Pericardium (tissue), 1 donor: ENCODE results near the gene AXIN2.

DNA sequence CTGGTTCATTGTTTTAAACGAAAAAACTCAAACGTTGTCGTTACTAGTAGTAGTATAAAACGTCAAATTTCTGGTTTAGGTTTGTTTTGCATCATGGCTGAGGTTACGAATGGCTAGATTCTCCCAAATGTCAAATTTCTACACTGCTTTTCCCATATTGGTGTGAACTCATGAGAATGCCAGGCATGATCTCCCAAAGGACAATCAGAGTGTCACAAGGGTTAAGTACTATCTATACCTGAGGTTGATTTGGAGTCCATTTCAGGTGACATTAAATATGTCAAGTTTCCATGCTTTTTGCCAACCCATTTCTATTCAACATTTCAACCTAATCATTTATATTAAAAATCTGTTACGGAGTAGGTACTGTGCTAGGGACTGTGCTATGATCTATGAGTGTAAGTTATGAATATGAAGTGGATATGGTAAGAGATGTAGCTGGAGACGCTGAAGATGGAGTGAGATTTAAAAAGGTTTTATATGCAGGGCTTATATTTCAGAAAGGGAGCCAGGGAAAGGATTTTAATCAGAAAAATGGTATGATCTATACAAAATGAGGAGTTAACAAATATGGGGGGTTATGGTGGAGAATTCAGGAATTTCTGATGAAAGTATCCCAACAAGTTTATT, 6.5 kb downstream of the CEP95 start:
- RRBS: no CpG with 5 or more reads among the region's 7 CpGs

DNA sequence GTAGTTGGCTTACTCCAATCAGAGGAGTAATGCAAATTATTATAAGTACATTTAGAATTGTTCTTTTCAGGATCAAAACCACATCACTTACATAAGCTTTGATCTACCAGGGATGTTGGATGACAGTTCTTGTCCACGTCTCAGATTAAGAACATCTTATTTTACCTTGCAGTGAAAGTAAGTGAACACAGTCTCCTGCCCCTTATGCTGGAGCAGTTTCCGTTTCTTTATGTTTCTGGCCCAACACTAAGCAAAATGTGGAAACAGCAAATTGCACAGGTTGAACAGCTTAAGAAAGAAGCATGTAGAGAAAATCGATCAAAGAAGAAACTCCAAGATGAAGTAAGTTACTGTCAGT, 25.9 kb downstream of the CEP95 start:
- RRBS: no CpG with 5 or more reads among the region's 3 CpGs

DNA sequence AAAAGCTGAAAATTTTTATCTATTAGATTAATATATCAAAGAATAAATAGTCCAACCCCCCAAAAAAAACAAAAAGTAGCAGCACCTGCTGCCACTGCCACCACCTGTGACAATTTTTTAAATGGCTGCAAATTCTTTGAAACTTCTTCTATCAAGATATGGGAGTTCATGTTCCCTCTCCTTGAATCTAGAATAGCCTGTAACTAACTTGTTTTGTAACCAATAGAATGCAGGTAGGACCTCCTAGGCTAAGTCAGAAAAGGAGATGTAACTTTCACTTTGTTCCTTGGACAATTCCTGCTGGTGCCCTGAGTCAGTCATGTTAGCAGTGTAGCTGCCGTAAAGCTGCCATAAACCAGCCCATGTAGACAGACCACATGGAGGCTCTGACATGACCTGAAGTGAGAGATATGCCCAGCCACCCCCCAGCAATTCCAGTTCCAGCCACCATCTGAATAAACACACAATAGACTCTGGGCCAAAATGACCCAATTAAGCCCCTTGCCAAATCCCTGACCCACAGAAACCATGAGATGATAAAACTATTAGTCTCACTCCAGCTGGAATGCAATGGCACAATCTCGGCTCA, 20.7 kb downstream of the SMURF2 start:
- RRBS: no CpG with 5 or more reads among the region's 2 CpGs

DNA sequence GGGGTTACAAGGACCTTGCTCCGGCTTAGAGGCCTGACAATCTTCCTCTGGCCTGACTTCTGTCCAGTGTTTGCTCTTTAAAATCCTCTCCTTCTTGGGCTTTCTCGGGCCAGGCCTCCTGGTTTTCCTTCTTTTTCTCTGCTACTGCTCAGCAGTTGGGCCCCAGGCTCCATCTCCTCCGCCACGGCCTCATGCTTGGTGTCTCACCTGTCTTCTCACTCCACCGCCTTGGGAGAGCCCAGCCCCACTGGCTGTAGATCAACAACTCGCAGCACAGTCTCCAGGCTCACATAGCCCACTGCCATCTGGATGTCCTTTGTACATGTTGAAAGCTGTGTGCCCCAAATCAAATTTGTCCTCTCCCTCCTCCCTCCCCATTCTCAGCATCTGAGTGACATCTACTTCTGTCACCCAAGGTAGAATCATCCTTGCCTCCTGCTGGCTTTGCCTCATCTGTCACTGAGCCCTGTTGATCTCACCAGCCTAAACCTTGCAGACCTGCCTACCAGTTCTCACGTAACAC, 103.1 kb upstream of the SMURF2 start:
- RRBS: no CpG with 5 or more reads among the region's 7 CpGs

DNA sequence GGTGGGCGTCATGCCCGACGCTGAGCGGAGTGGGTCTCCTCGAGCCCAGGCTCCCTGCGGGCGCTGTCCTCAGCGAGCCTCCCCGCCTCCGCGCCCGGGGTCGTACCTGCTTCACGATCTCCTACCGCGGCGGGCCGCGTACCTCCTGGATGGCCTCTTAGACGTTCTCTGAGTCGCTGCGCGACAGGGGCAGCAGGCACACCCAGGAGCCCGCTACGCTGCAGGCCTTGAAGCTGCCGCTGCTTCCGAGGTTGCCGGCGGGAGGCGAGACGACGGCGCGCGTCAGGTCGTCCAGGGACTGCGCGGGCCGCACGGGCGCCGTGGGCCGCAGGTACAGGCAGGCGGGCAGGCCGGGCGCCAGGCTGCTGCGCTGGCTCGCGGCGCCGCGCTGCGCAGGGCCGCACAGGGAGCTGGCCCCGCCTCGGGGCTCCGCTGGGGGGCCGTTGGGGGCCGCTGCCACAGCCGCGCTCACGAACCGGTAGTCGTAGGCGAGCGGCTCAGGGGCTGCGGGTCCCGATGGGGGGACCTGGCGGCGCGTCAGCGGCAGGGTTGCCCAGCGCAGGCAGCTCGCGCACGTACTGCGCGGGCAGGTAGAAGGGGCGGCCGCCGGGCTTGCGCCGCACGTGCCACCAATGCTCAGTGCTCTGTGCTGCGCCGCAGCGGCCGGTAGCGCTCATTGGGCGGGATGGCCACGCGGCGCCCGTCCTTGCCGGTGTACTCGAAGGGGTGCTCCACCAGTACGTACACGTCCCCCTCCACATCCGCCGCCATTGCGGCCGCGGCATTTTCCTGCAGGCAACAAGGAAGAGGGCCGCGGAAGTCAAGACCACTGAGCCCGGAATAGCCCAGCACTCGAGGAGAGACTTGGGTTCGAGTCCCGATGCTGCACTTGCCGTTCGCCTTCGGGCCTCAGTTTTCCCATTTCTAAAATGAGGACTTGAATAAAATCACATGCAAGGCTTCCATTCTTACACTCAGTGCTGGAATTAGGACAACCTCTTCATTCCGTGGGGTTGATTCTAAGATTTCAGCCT, 116.5 kb upstream of the SMURF2 start:
- RRBS: 16% methylated on average over 15 of the region's 113 CpGs

DNA sequence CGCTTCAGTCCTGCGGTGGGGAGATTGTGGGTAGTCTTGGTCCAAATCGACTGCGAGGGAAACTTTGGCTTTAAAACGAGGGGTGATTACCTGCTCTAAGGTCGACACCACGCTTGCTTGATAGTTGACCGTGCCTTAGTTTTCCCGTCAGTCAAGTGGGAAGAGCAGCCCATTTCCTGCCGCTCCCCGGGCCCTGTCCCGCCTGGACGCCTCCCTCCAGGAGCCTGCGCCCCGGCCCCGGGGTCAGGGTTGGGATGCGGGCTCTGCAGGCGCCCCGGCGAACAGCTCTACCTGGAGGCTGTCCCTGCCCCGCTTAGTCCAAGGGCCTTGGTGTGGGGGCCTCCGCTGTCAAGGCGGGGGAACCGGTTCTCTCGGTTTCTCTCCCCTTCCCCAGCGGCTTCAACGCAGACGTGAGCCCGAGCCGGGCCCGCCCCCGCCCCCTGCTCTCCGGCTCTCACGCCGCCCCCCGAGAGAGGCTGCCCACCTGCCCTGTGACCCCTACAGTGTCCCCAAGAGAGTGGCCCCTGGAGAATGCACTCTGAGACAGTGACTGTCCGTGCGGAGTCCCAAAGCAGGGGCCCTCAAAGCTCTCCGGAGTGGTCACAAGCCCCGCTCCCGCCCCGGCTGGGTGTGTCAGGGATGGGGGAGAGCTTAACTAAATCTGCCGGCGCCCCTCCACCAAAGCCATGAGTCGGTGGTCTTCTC, 117.4 kb upstream of the SMURF2 start:
- RRBS: 34% methylated on average over 12 of the region's 45 CpGs

DNA sequence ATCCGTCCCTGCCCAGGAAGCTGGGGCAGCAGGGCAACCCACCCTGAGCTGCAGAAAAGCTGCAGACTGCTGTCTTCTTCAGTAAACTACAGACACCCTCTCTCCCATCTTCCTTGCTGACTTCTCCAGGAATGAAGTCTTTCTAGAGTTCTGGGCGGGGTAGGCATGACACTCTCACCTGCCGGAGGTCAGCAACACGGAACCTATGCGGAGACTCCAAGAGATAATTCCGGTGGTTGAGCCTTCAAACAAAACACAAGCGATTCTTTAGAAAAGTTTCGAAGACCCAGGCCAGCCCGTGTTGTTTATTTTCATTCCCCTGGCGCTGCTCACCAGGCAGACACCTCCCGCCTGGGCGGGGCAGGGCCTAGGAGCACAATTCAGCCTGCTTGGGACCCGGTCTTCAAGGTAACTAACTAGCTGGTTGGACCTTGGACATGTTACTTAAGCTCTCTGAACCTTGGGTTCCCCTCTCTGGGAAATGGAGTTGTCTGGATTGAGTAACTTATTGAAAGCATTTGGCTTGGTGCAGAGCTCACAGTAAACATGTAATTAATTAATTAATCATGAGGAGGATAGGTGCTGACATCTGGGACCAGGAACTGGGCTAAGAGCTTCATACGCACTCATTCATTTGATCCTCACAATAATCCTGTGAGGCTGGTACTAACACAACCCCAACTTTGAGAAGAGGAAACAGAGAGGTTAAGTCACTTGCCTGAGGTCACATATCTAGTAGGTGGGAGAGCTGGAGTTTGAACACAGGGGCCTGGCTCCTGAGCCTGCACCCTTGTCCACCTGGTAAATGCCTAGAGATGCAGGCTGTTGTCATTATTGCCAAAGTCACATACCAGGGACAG, 125.2 kb upstream of the SMURF2 start:
- RRBS: 75% methylated on average over 3 of the region's 14 CpGs

- RRBS: no CpG with 5 or more reads among the region's 14 CpGs
These were observed 116.9 kb downstream of the LRRC37A3 start for GRCh38 chr17:64802160-64803072.

- RRBS: no CpG with 5 or more reads among the region's 10 CpGs
These were observed 65.6 kb downstream of the GNA13 start for GRCh38 chr17:64990810-64991388.

- RRBS: no CpG with 5 or more reads among the region's 9 CpGs
These were observed 27.1 kb downstream of the RGS9 start for GRCh38 chr17:65164164-65164780.

GRCh38 chr17:65183976-65184383, 46.8 kb downstream of the RGS9 start:
- RRBS: 11% methylated on average over 2 of the region's 5 CpGs

DNA sequence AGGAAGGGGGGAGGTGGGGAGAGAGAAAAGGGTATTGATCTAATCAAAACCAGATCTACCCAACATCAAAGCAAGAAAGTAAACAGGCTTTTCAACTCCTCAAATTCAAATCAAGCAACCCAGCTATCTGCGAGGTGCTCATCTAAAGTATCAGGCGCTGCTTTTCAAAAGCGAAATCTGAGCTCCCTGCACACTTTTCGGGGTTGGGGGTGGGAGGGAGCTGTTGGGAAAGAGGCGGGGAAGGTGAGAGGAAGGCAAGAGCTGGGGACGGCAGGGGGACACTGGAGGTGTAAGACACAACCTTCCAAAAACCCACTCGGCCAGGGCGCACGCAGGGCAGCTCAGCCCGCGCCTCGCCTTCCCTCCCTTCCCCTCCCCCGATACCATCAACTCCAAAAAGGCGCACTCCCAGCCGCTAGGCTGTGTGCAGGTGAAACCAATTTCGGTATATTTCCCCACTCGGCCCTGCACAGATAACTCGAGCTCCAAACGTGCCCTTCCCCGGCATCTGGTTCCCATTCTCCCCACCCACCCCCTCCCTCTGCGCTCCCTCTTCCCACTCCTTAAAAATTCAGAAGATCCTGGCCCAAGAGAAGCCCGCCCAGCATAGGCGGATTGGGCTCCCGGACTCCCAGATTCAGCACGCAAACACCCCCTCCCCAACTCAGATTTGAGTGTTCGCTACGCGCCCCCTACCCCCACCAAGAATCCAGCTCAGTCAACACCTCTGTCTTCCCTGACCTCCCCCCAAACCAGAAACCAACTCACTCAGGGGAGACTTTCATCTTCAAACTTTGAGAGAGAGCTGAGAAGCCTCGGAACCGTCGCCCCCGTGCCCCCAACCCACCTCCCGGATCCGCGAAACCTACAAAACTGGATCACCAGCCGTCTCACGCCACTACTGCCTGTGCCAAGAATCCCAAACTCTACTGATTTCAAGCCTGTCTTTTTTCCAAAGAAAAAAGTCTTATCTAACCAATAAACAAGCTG, 2.4 kb downstream of the AXIN2 start:
- RRBS: no CpG with 5 or more reads among the region's 37 CpGs

GRCh38 chr17:65559749-65560102, 1.7 kb downstream of the AXIN2 start:
- RRBS: 2% methylated on average over 18 of the region's 36 CpGs

GRCh38 chr17:65560663-65561728, at the start of gene AXIN2:
Gene AXIN2 (minus strand): TSS chr17:65561648.
- RRBS: 1% methylated on average over 87 of the region's 146 CpGs

GRCh38 chr17:66223348-66223981, 5.8 kb downstream of the APOH start:
- RRBS: no CpG with 5 or more reads among the region's 7 CpGs

DNA sequence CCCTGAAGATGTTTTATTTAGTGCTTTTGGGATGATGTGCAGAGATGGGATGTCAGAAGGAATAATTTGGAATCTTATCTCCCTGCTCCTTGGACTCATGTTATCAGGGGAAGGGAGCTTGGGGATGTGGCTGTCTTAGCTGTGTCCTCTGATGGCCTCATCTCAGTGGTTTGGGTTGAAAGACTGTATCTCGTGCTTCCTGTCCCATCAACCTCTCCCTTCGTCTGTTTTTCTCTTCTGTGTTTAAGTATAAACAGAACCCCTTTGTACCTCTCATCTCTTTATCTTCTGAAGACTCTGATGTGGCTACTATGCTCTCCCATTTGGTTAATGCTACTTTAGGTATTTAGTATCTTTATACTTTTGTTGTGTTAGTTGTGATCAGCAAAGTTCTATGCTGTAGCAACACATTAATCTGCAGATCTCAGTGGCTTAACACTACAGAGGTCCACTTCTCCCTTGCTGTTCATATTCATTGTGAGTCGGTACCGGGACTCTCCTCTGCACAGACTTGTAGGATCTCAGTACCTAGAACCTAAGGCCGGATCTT, 28.7 kb downstream of the PRKCA start:
- RRBS: no CpG with 5 or more reads among the region's 5 CpGs

- RRBS: no CpG with 5 or more reads among the region's 17 CpGs
These were observed 71.8 kb downstream of the PRKCA start for GRCh38 chr17:66374053-66374837.

DNA sequence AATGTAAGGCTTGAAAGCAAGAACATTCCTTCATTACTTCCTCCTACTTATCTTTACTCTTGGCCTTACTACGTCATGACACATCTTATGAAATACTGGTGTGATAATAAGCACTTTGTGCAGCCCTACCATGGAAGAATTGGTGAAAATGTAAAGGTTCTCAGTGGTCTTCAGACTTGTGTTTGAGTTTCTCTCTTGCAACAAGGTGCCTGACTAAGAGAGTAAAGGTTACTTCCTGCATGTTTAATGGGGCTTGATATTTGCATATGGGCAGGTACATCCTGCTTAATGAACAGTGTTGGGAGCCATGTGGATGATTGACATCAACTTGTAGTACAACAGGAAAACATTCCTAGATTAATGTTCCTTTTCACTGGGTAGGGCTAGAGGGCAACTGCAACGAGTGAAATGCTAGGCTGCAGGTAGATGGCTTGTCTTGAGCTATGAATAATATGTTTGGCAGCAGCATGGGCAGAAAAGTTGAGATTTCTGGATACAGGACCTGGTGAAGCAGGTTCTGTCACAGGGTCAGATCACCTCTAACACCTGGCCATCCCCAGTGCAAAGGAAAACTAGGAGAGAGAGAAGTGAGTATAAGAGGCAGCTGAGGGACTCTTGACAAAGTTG, 84.5 kb downstream of the PRKCA start:
- RRBS: no CpG with 5 or more reads among the region's 2 CpGs

DNA sequence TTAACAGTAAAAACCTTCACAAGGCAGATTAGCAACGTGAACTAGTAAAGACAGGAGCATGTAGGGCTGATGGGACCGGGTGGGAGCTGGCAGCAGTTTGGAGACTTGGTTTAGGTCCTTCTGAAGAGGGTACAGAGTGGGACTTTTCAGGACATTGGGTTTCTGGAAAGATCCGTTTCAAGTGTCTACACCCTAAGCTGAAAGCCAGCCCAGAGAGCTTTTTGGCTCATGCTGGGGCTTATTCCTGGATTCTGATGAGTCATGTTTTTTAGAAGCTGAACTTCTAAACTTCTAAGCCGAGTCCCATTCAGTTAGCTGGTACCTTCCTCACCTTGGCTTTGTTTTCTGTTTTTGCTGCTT, 205.1 kb downstream of the PRKCA start:
- RRBS: no CpG with 5 or more reads among the region's 4 CpGs

DNA sequence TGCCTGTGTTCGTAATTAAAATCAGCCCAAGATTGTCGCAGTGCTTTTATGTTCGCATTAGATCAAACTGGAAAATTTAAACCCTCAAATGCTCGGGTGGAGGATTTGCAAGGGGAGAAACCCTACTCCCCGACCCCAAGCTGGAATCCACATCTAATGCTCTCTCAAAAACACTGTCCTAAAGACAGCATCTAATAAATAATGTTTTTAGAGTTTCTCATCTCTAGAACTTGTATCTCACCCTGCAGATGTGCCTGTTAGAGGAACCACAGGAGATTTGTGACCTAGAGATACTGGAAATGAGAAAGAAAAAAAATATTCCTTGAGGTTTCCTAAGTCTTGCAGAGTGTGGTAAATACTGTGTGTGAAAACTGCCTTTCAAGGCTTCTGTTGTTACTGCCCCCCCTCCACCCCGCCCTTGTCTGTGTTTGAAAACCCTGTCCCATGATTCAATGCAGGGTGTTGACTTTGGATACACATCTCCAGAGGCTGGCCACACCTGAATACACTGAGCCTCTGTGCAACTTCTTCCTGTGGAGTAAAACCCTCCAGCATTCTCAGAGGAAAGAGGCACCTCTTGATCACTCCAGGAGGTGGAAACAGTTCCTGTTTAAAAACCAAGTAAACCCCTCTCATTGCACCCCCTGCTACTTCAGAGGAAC, 123.2 kb upstream of the CACNG5 start:
- RRBS: no CpG with 5 or more reads among the region's 6 CpGs